Hair follicle dermal papilla cell (primary cell): ENCODE results near the gene CBY2.

DNA sequence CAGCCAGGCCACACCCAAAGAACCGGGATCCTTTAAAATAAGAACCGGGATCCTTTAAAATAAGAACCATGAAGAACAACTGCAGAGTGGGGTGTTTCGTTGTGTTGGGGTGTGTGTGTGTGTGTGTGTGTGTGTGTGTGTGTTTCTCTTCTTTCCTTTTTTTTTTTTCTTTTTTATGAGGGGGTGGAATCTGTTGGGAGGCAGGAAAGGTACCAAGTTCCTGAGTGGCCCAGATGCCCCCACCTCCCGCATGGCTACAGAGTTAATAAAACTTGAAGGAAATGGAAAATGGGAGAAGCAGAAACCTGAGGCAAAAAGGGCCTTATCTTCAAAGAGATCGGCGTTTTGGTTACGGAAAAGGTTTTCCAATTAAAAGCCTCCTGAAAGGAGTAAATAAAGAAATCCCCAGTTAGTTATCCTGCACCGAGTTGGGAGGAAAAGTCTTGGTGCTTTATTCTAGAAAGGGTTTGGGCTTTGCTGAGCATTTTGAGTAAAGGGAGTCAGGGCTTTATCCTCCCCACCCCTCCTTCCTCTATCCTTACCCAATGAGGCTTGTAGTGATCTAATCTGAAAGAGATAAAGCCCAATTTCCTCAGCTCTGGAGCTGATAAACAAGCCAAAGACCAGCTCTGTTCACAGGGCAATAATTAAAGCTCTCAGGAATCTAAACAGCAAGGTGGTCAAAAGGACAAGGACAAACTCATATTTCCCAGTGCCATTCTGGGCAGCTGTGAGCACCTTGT, 188.7 kb upstream of the TSC22D1 start:
- CAGE, long polyA plus RNA: no peak

GRCh38 chr13:44849034-44849862, 140.0 kb downstream of the NUFIP1 start:
- CAGE, long polyA plus RNA: no peak

GRCh38 chr13:44906608-44907312, 82.5 kb downstream of the NUFIP1 start:
- CAGE, long polyA plus RNA: no peak

DNA sequence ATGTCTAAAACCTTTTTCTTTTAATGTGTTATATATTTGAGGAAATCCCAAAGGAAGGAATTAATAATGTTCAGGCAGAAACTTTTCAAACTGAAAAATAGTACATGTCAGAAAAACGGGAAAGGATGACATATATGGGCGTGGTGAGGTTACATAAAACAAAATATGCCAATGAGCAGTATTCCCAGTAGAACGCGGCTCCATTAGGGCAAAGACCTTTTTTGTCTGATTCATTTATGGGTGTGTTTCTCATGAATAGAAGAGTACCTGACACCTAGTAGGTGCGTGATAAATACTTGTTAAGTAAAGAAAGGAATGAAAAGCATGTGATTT, 18.9 kb upstream of the KCTD4 start:
- CAGE, long polyA plus RNA: no peak

GRCh38 chr13:45379426-45379984, 38.5 kb upstream of the TPT1 start:
- CAGE, long polyA plus RNA: no peak

GRCh38 chr13:45434530-45435429, 16.6 kb upstream of the SLC25A30 start:
- CAGE, long polyA plus RNA: no peak

DNA sequence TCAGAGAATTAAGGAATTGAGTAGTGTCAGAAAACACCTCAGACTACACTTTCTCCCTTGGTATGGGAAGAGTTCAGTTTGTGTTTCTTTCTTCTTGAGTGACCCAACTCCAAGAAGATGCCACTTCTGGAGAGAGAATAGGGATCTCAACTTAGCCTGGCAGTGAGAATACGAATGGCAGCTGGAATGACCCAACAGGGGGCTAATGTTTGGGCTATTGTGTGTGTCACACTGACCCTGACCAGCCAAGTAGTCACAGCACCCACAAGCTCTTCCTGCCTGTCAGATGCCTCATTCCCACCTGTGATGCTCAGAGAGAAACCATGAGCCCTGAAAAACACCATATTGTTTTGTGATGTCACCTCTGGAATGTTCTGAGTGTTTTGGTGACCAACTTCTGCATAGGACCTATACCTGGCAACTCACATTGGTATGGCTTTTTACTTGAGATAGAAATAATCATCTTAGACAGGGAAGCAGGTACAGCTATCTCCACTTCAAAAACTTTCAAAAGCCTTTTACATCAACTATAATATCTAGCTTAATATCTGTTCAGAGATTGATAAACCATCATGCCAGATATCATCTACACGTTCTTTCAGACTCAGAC, at the start of gene CBY2:
Gene CBY2 (plus strand): TSS at position 285 of the 610 bp plus-strand sequence.
- CAGE, long polyA plus RNA: no peak

- CAGE, long polyA plus RNA: no peak
Measured at GRCh38 chr13:45988747-45989056, 63.8 kb downstream of the ZC3H13 start.

- CAGE, long polyA plus RNA: no peak
Measured at GRCh38 chr13:46321396-46321987, 65.6 kb downstream of the RUBCNL start.

GRCh38 chr13:46557567-46558177, 4.7 kb downstream of the LRCH1 start:
- CAGE, long polyA plus RNA: no peak

GRCh38 chr13:46578836-46579500, 26.0 kb downstream of the LRCH1 start:
- CAGE, long polyA plus RNA: no peak

- CAGE, long polyA plus RNA: no peak
Measured at GRCh38 chr13:46622655-46623292, 69.8 kb downstream of the LRCH1 start.

- CAGE, long polyA plus RNA: no peak
Measured at GRCh38 chr13:46816978-46817468, 20.1 kb upstream of the ESD start.

DNA sequence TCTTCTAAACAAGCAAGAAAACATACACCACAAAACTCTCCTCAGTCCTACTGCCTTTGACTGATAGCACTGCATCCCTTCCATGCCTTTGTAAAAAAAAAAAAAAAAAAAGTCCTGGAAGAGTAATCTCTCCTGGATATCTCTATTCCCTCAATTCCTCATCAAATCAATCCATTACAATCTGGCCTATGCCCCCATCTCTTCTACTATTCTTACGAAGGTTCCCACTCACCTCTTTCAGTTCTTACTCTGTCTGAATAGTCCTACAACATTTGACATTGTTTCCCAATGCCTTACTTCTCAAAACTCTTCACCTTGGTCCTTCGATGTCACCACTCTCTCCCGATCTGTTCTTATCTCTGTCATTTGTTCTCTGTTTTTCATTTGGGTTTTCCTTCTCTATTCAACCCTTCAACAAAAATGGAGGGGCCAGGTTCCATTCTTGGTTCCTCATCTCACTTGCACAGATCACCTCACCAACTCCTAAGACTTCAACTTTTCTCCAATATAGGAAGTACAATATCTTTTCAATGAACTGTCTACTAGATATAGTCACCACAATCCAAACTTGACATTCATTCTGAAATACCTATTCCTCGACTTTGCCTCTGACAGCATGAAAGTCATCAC, 49.1 kb downstream of the SUCLA2 start:
- CAGE, long polyA plus RNA: no peak

DNA sequence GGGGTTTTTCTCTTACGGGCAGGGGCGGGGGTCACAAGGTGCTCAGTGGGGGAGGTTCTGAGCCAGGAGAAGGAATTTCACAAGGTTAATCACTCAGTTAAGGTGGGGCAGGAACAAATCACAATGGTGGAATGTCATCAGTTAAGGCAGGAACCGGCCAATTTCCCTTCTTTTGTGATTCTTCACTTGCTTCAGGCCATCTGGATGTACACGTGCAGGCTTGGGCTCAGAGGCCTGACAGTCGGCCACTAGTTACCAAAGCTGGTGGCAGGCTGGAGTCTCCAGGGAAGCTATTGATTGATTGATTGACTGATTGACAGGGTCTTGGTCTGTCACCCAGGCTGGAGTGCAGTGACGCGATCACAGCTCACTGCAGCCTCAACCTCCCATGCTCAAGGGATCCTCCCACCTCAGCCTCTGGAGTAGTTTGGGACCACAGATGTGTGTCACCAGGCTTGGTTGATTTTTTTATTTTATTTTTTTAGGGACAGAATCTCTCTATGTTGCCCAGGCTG, 934 bp upstream of the SUCLA2 start:
- CAGE, long polyA plus RNA: no peak

DNA sequence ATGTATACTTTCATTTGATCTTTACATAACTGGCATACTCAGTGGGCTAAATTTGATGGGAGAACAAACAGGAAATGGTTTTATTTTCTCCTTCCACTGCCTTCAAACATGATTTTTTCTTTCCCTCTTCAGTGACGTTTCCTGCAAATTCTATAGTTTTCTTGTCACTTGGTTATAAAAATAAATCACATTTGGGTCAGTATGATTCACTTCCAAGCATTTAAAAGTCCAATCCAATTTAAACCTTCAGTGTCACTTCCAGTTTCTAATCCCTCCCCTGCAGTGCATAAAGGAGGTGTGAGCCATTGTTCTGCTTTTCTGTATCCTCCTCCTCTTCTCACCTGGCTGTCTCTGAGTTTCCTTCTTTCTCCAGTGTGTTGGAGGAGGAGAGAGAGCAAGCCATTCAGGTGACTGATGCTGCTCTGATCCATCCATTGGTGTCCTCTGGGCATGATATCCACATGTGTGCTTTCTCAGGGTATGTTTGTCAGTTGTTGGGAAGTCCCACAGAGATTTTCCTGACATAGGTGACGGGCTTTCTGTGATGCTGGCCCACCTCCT, 1.2 kb downstream of the NUDT15 start:
- CAGE, long polyA plus RNA: no peak

DNA sequence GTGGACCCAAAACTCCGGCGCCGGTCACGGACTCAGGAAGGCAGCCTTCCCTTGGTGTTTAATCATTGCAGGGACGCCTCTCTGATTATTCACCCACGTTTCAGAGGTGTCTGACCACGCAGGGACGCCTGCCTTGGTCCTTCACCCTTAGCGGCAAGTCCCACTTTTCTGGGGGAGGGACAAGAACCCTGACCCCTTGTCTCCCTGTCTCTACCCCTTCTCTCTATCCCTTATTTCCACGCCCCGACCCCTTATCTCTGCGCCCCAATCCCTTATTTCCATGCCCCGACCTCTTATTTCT, 19.5 kb downstream of the NUDT15 start:
- CAGE, long polyA plus RNA: no peak

DNA sequence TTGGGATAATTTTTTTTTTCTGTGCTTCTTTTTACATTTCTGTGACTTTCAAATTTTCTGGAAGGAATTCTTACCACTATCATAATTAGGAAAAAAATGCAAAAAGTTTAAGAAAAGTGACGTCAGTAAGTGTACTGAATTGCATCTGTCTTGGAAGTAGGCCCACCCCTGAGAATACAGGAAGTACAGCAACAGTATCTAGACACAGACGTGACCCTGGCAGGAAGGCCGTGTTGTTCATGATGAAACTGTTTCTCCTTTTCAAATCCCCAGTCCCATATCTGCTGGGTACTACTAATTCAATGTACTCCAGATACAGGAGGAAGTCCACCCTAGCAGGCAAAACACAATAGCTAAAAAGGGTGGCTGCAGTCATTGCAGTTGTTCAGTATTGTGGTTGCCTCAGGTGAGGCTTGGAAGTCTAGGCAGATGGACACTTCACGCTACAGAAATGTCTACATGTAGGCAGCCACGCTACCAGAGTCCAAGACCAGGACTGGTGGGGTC, 49.5 kb upstream of the MED4 start:
- CAGE, long polyA plus RNA: no peak

DNA sequence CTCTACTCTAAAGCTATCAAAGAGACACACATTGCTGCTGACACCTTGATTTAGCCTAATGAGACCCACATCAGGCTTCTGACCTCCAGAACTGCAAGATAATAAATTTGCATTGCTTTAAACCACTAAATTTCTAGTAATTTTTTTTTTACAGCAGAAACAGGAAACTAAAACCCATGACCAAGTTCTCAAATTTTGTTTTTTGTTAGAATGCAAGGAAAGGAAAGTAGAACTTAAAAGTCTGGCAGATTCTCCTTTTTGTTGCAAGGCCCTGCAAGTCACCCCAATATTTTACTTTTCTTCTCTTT, 56.5 kb upstream of the MED4 start:
- CAGE, long polyA plus RNA: no peak

GRCh38 chr13:48160659-48161320, 65.9 kb upstream of the MED4 start:
- CAGE, long polyA plus RNA: no peak